Measurements from ENCODE around the gene ANKRD20A1.

- PRO-cap: bidirectional peak, plus-strand start at chr9:40992261, minus-strand start at chr9:40992101; bidirectional peak, plus-strand start at chr9:40992700, minus-strand start at chr9:40992617
Observed at GRCh38 chr9:40992182-40993005, 136.1 kb downstream of the FOXD4L6 start.

DNA sequence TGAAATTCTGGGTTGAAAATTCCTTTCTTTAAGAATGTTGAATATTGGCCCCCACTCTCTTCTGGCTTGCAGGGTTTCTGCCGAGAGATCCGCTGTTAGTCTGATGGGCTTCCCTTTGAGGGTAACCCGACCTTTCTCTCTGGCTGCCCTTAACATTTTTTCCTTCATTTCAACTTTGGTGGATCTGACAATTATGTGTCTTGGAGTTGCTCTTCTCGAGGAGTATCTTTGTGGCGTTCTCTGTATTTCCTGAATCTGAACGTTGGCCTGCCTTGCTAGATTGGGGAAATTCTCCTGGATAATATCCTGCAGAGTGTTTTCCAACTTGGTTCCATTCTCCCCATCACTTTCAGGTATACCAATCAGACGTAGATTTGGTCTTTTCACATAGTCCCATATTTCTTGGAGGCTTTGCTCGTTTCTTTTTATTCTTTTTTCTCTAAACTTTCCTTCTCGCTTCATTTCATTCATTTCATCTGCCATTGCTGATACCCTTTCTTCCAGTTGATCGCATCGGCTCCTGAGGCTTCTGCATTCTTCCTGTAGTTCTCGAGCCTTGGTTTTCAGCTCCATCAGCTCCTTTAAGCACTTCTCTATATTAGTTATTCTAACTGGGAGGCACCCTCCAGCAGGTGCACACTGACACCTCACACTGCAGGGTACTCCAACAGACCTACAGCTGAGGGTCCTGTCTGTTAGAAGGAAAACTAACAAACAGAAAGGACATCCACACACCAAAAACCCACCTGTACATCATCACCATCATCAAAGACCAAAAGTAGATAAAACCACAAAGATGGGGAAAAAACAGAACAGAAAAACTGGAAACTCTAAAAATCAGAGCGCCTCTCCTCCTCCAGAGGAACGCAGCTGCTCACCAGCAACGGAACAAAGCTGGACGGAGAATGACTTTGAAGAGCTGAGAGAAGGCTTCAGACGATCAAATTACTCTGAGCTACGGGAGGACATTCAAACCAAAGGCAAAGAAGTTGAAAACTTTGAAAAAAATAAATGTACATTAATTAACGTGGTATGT lies 121.6 kb downstream of the FOXD4L6 start:
- PRO-cap: no peak

DNA sequence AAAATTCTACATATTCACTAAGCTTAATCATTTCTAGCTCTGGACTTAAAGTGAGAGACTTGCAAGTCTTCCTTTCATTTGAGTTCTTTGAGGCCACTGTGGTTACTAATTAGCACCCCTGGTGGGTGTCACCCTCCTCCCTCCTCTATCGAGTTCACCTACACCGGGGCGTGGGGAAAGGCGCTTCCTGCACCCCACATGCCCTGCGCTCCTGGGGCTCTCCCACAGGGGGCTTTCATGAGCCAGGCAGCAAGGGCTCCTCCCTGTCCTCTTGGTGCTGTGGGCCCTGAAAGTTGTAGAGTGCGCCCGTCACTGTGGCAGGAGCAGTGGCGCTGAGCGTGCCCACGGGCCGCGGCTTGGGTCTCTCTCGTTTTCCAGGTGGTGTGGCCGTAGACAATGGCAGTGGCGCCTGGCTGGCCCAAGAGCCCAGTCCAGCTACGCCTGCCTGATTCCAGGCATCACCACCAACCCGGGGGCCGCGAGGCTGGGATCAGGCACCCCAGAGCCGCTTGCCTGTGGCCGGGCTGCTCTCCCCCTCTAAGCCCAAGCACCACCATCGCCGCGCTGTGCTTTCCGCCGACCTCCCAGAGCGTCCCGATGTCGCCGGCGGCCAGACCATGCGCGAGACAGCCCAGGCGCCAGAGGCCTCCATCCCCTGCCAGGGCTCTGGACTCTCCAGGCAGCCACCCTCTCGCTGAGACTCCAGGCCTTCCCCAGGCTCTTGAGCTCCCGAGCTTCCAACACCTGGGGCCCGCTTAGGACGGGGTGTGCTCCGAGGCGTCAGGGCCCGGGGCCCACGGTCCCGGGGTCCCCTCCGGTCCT lies 45.9 kb upstream of the ZNG1F start:
- PRO-cap: no peak

GRCh38 chr9:42568492-42568818 lies 385.0 kb downstream of the SPATA31A6 start:
- PRO-cap: no peak

- PRO-cap: no peak
Observed at GRCh38 chr9:61667701-61668021, 477.8 kb downstream of the SPATA31A7 start.

DNA sequence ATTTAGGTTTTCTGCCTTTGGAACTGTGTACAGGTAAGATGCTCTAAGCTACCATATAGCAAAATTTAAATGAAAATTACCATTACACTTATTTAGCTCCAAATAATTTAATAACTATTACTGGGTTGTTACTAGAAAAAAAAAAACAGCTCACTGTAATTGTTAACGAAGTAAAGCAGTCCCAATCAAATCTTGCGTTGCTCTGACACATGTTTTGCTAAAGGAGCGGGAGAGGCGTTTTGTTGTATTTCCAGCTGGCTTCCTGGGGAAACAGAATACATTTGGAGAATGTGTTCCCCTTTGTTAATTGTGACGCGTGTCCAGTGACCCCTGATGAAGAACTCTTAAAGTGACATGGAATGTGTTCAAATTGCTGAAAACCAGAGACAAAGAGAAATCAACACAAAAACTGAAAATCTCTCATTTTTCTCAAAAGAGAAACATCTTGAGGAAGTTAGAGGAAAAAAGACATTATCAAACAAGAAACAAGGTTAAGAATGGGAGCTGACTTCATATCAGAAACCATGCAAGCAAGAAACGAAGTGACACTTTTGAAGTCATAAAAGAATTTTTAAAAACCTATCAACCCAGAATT lies 1690.6 kb downstream of the SPATA31A7 start:
- PRO-cap: no peak

- PRO-cap: no peak
Observed at GRCh38 chr9:63334095-63334739, 1950.8 kb downstream of the FOXD4L5 start.

GRCh38 chr9:63781286-63781837 lies 1503.6 kb downstream of the FOXD4L5 start:
- PRO-cap: no peak

- PRO-cap: no peak
Observed at GRCh38 chr9:63818022-63818595, 1466.9 kb downstream of the FOXD4L5 start.

DNA sequence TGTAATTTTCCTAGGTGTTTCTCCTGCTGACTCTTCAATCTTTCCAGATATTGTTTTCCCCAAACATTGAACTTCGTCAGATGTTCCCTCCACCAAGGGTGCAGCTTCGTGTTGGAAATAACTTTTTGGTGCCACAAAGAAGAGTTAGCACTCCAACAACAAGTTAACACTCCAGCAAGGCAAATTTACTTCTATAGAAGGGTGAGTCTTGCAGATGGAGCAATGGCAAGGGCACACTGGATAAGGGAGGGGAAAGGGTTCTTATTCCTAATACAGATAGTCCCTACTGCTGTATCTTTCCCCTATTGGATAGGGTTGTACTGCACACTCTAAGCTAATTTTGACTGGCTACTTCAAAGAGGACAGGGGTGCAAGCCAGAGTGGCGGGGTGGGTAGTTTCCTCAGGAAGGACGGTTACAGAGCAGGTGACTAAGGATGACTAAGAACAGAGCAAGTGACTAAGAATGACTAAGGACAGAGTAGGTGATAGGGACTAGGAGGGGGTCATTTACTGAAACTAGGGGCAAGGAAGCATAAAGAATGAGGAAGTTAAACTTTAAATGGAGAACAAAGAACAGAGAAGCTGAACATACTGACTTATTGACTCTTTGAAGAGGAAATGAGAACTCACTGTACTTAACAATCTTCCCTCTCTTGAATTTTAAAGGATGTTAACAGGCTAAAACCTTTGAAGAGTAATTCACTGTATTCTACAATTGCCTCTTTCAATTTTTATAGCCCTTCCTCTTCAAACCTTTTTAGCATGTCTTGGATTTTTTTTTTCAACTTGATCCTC lies 414.5 kb downstream of the FOXD4L5 start:
- PRO-cap: no peak

DNA sequence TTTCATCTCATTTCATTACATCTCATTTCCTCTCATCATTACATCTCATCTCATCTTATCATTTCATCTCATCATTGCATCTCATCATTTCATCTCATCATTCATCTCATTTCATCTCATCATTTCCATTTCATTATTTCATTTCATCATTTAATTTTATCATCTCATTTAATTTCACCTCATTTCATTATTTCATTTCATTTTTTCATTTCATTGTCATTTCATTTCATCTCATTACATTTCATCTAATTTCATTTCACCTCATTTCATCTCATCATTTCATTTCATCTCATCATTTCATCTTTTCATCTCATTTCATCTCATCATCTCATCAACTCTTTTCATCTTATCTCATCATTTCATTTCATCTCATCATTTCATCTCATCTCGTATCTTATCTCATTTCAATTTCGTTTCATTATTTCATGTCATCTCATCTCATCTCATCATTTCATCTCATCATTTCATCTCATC lies 75.0 kb downstream of the FOXD4L4 start:
- PRO-cap: no peak

- PRO-cap: unidirectional peak, minus-strand start at chr9:65825673; unidirectional peak, minus-strand start at chr9:65825693
Observed at GRCh38 chr9:65825478-65825876, 88.5 kb downstream of the FOXD4L4 start.

- PRO-cap: bidirectional peak, plus-strand start at chr9:66270037, minus-strand start at chr9:66269888
Observed at GRCh38 chr9:66269355-66270194, 532.6 kb downstream of the FOXD4L4 start.

- PRO-cap: no peak
Observed at GRCh38 chr9:67726431-67727070, 132.2 kb upstream of the ANKRD20A1 start.

DNA sequence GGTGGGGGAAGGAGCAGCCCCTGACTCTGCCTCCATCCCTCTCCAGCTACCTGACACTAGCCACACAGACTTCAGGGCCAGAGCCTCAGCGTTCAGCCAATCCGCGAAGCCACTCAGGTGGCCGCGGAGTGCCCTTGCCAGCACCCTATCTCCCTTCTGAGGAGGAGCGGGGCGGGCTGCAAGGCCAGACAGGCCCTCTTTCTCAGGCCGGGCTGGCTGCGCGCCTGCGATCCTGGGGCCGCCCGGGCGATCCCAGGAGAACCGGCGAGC lies at the start of gene ANKRD20A1:
Gene ANKRD20A1, plus strand, starts transcription at position 196 of the 270 bp plus-strand sequence.
- PRO-cap: no peak

GRCh38 chr9:68446639-68447330 lies 90.4 kb downstream of the PGM5 start:
- PRO-cap: no peak

- PRO-cap: no peak
Observed at GRCh38 chr9:68640810-68641091, 64.3 kb upstream of the PIP5K1B start.

DNA sequence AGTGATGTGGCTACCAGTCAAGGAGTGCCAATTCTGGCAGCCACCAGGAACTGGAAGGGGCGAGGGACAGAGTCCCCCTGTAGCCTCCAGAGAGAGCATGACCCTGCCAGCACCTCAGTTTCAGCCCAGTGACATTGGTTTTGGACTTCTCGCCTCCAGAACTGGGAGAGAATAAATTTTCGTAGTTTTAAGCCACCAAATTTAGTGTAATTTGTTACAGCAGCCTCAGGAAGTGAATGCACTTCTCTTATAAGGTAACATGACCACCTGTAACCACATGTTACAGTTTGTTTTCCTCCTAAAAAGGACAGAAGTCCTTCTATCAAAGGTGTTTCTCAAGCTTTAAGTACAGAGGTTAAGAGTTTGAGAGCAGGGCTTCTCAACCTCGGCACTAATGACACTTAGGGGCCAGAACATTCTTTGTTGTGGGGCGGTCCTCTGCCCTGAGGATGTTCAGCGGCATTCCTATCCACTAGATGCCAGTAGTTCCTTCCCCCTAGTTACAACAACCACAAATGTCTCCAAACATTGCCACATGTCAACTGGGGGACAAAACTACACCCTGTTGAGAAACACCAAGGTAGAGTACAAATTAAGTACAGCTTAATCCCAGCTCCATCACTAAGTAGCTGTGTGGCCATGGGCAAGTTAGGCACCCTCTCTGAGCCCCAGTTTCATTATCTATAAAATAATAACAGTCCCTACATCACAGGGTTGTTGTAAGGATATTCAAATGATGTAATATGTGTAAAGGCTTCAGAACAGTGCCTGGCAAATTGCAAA lies 30.4 kb upstream of the PABIR1 start:
- PRO-cap: no peak

DNA sequence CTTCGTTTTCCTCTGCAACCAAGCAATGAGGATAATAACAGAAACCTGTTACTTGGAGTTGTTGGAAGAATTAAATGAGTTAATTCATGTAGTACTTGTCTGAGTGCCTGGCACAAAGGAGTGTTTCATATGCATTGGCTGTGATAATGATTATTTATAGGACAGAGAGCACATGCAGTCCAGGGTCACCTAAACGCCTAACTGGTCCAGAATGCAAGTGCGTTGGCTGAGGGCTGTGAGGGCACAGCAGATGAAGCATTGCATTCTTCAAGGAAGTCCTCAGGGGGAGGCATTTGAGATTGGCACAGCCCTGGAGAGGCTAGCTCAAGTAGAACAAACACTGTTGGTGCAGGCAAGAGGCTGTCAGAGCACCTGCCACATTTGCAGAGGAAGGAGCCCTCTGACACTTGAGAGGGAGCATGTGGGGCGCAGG lies 24.9 kb downstream of the PABIR1 start:
- PRO-cap: no peak

- PRO-cap: no peak
Observed at GRCh38 chr9:68871778-68872738, 92.2 kb downstream of the PABIR1 start.

Data from progenitor cell of endocrine pancreas (in vitro differentiated cells).